Heart (tissue), 3 donors: ENCODE data around the genes DAPP1, EMCN and PPP3CA.

DNA sequence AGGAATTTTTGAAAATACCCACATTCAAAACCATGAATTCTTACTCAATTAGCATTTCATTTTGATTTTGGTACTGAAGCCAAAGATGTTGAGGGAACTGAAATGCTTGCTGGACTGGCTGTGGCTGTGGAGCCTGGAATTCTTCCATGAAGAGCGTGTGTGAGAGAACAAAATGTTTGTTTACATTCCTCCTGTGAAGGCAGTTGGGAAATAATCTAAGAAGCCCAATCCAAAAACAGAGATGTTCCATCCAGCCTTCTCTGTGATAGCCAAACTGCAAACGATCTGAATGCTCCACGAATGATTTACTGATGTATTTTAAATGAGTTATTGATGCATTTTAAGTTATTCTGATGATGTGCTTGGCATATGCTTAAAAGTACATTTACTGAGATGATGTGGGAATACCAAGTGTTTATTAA, 3.8 kb upstream of the ADH1B start:
- RAMPAGE, long total RNA, 2 experiments, result no peak in any of the 2 experiments

DNA sequence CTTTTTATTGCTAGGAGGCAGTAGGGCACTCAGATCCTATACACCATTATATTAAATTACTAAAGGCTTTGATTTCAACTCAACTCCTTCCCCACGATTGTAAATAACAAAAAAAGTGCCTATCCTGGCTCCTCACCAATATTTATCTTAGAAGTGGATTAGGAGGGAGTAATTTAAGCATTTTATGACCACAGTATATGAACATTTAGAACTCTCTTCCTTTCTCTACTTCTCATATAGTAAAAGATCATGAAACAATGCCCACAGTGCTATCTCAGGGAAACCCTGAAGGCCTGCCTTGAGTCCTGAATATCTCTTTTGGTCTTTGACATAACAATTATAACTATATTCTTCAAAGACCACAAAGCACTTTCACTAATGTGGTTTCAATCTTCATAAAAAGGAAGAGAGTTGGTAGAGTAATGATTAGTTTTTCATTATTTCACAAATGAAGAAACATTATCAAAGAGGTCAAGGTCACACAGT, 29.1 kb upstream of the ADH1C start:
- RAMPAGE, long total RNA, 2 experiments, result no peak in any of the 2 experiments

DNA sequence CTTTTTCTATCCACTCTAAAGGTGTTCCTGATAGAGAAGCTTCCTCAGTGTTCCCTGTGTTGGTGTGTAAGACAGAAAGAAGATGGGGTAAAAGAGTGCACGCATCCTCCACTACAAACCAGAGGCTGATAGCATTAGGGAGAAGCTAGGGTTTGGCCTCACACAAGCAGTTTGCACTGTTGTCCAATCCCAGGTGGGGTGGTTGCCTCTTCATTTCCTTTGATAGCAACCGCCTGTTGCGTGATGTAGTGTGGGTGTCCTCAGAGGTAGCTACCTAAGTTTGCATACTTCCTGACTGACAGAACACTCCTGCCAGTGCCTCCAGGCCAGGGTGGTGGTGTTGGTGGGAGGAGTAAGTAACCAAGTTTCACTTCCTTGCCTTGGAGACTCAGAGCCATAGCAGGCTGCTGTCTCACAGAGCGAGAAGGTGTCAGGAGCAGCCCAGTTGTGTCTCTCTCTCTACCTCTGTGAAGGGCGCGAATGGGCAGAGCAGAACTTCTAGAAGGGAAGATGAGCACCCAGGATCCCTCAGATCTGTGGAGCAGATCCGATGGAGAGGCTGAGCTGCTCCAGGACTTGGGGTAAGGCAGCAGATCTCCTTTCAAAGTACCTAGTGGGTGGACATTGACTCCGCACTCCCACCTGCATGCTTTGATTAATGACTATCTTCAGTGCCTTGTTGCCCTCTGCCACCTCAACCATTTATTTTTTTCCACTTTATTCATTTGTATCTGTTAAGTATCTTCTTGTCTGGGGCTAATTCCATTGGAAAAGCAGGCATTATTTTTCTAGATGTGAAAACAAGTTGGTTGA, at the start of gene DAPP1:
TSS of gene DAPP1 (plus strand) at position 394 of the 813 bp plus-strand sequence.
- RAMPAGE, long total RNA, 2 experiments, result no peak in any of the 2 experiments

- RAMPAGE, long total RNA, 2 experiments, result no peak in any of the 2 experiments
Measured at GRCh38 chr4:100184894-100185157, 5.4 kb downstream of the DDIT4L start.

GRCh38 chr4:100517638-100518594, at the start of gene EMCN:
Gene EMCN (minus strand): TSS chr4:100518022.
- RAMPAGE, long total RNA, 2 experiments, result start-site peak on the minus strand in 2 of 2 experiments, at chr4:100517922-100518060 at its widest, 459 to 3,639 reads per replicate

DNA sequence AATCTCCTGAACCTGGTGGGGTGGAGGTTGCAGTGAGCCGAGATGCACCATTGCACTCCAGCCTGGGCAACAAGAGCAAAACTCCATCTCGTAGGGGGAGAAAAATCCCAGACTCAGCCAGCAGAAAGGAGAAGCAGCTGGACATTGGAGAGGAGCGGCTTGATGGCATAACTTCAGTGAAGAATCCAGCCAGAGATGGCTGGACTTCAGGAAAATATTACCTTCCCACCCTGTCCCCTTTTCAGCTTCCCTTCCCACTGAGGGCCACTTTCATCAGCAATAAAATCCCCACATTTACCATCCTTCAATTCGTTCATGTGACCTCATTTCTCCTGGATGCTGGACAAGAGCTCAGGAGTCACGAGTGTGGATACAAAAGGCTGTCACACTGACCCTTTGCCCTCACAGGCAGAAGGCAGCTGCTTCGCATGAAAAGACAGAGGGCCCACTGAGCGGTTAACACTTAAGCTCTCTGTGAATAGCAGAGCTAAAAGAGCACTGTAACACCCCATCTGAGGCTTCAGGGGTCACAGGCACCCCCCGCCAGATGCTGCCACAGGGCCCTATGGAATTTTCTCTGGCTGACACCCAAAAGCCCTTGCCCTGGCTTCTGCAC, 361.1 kb downstream of the PPP3CA start:
- RAMPAGE, long total RNA, 2 experiments, result no peak in any of the 2 experiments

DNA sequence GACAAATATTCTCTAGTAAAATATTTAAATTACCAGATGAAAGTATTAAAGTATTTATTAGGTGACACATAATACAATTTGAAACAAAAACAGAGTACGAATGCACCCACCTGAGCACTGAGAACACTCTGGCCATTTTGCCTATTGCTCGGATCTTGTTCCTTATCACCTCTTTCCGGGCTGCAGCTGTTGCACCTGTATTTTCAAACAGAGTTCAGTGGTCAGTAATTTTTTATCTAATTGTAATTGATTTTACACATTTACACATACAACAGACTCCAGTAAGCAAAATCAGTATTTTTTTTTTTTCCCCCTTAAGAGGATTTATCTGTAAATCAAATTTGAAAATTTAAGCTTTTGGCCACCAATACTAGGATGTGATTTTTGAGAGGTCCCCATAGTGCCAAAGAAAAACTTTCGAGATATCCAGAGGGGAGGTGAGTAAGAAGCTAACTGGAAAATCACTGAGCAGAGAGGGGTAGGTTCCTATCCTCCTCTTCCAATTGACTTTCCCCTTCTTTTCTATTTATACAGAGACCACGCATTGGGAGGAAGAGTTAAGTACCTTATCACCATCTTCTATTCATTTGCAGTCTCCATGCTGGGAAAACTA, 306.8 kb downstream of the PPP3CA start:
- RAMPAGE, long total RNA, 2 experiments, result no peak in any of the 2 experiments

DNA sequence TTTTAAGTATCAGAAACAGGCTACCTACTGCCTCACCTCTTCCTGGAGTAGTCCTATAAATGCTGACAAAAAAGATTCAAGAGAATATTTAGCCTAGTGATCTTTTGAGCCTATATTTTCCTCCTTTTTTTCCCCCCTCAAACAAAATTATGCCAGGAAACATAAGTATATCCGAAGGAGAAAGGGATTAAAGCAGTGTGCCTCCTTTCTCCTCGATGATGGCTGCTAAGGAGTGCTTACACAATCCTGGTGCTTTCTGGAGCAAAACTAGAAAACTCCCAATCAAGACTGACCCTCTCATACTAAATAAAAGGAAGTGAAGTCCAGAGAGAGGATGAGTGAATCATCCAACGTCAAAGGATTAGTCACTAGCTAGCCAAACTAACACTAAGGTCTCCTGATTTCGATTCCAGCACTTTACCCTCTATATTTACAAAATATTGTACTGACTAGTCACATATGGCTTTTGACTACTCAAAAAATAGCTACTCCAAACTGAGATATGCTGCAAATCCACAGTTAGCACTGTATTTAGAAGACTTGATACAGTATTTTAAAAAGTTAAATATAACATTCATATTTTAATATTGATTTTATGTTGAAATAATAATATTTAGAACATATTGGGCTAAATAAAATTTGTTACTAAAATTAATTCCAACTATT, 146.7 kb downstream of the PPP3CA start:
- RAMPAGE, long total RNA, 2 experiments, result no peak in any of the 2 experiments

DNA sequence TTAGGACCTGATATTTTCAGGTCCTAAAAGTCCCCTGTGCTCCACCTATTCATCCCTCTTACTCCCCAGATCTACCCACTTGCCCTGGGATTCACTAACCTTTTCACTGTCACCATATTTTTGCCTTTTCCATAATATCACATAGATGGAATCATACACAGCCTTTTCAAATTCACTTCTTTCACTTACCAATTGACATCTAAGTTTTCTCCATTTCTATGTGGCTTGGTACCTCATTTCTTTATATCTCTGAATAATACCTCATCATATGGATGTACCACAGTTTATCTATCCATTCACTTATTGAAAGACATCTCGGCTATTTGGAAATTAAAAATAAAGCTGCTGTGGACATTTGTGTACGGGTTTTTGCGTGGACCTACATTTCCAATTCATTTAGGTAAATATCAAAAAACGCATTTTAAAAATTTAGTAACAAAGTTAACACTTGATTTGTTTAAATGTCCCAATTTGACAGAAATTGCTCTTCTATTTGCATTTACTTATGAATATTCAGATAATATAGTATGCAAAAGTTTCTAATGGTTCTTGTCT, 70.2 kb downstream of the PPP3CA start:
- RAMPAGE, long total RNA, 2 experiments, result no peak in any of the 2 experiments

DNA sequence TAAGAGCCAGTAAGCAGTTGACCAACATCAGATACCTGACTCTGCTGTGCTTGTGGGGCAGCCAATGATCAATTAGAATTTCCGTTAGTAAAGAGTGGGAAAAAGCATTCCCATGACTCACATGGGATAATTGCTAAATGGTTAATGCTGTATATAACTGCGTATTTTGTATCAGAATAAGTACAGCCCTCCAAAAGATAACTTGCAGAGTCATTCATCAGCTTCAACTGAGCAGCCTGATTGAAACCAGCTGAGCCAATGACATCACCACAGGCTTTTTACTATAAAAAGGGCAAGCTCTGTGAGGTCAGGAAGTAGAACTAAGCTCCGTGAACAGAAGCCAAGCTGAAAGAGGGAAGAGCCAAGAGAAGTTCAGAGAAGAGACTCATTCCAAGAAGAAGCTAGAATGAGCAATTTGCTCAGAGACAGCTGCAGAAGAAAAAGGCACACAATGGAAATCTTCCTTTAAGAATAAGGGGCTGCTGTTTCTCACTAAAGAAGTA, 67.9 kb downstream of the PPP3CA start:
- RAMPAGE, long total RNA, 2 experiments, result no peak in any of the 2 experiments

DNA sequence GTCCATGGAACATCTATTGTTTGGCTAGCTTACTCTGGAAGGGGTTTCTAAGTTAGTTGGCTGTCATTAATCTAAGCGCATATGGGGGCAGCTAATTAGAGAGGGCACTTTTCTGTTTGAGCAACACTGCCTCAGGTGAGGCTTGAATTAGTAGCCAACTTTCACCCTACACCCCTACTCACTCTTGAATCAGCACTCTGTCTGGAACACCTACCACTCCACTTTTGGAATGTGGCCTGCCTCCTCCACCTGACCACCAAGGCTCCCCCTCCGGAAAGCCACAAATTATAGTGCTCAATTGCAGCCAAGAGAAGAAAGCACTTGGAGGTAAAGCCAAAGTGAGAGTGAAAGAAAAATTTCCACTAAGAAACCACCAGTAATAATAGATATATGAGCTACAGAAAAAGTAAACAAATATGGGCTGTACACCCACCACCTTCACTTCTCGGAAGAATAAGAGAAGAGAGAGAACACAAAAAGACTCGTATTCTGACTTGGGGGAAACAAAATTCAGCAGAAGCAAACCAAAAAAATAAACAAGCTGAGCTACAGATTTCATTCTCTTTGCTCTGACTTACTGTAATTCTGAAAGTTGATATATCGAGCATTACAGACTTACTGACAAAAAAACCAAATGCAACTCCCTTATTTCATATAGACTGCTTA, 41.1 kb downstream of the PPP3CA start:
- RAMPAGE, long total RNA, 2 experiments, result no peak in any of the 2 experiments

DNA sequence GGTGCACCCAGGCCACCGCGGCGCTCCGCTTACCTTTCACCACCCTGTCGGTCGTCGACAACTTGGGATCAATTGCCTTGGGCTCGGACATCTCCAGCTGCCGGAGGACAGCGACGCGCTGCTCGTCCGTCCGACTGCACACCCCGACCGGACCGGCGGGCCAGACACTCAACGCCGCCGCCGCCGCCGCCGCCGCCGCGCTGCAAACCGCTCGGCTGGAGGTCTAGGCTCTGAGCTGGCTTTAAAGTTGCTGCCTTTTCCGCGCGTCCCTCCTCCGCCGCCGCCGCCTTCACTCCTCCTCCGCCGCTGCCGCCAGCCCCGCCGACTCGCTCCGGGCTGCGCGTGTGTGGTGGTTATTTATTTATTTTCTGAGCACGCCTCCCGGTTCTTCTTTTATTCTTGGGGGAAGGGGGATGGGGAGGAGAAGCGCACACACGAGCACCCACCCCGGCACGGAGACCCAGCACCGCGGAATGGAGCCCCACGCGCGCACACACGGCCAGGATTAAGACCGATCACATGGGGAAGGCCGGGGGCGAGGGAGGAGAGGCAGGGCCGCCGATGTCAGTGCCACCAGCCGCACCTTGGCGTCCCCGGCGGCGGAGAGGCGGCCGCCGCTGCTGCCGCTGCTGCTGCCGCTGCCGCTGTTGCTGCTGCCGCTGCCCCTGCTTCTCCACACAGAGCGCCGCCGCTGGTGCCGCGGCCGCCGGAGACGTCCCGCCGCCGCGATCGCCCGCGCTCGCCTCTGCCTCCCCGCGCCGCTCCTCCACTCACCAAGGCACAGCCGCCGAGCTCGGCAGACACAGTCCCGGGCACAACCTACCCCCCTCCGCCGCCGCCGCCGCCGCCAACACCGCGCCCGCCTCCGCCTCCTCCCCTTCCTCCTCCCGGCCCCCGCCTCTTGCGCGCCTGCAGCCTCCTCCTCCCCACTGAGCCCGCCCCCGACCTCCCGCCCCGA, at the start of gene PPP3CA:
TSS of gene PPP3CA (minus strand) at position 821 of the 958 bp plus-strand sequence.
- RAMPAGE, long total RNA, 2 experiments, result no peak in any of the 2 experiments

DNA sequence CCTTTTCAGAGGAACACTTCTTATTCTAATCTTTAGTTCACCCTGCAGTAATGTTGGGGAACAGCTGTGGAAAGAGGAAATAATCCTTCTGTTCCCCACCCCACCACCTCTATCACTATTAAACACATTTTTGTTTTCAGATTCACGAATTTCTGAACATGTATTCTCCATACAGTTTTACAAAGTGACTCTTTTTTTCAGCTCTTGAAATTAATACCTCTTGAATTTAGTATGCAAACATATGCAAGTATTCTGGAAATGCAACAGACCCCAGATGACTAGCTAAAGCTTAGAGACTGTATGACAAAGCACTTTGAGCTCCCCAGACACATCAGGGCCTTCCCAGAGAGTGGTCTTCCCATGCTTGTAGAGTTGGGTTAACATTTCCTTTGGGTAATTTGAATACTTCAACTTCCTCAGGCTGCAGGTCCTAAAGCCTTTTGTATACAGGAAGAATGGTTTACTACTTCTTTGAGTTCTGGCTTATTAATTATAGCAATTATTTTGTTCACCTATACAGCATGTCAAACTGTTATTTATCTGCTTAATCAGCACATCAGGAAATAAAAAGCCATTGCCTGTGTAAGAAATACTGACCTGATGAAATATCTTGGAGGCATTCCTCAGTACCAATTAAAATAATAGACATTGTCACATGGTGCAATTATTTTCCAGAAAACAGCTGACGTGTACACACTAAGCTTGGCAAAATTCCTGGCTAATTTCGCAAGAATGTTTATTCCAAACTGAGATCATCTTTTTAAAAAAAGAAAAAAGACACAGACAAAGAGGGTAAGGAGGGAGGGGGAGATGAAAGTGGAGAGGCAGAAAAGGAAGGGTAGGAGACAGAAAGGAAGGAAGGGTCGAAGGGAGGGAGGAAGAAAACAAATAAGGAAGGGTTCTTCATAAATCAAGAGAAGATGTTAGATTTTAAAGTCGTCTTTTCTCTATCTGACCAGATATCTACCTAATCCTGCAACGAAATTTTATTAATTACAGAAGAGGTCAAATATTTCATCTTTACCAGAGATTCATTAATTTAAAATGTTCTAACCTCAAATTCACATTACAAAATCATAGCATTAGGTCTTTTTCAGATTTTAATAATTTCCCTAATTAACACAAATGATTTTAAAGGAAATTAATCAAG, 62.0 kb upstream of the NFKB1 start:
- RAMPAGE, long total RNA, 2 experiments, result no peak in any of the 2 experiments

DNA sequence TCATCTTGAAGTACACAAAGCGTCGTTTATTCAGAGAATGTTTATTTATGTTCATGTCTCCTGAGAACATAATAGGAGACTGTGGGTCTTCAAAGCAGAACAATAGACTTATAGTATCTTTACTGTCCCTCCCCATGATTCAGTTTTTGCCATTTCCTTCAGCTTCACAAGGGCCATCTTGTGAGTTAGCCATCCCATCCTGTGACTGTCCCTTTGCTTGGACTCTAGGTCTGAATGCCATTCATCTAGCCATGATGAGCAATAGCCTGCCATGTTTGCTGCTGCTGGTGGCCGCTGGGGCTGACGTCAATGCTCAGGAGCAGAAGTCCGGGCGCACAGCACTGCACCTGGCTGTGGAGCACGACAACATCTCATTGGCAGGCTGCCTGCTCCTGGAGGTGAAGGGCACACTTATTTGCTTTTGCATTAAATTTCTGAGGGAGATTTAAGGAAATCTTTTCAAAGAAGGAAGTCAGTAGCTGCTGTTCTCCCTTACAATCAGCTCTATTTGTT, 105.8 kb downstream of the NFKB1 start:
- RAMPAGE, long total RNA, 2 experiments, result no peak in any of the 2 experiments

DNA sequence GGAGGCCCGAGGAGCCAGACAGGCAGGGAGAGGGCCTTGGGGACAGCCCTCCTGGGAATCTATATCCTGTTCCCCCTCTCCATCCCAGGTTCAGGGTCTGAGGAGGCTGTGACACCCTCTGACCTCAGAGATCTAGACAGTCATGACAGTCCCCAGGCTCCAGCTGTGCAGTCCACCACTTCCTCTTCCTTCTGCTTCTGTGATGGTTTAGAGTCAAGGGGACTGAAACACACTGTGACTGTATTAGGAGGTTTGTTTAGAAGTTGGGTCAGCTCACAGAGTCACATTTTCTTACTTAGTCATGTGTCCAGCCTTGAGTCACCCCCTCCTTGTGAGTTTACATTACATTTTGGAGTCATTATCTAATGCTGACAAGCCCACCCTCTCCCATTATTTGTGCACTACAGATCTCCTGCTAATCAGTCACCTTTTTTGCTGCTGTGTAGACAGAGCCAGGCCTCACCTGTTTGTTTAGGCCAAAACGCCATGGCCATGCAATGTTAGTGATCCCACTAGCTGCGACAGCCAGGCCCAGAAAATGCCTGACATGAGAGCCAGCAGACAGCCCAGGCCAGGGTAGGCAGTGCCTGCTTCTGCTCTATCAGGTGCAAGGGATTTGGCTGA, 26.0 kb downstream of the MANBA start:
- RAMPAGE, long total RNA, 2 experiments, result no peak in any of the 2 experiments

- RAMPAGE, long total RNA, 2 experiments, result no peak in any of the 2 experiments
Measured at GRCh38 chr4:102788965-102789874, 28.5 kb upstream of the MANBA start.

DNA sequence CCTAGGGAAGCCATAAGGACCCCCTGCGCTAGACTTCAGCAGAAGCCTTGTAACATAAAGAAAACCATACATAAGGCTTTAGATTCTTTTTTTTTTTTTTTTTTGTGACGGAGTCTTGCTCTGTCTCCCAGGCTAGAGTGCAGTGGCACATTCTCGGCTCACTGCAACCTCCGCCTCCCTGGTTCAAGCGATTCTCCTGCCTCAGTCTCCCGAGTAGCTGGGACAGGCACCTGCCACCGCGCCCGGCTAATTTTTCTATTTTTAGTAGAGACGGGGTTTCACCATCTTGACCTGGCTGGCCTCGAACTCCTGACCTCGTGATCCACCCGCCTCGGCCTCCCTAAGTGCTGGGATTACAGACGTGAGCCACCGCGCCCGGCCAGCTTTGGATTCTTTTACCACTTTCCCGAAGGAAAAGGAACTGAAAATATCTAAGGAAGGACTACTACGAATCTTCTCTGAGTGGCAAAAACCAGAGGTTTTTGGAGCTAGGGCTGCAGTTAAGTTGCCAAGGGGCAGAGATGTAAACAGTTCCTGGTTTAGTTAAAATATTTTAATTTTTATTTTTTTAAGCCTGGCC, 715 bp upstream of the CISD2 start:
- RAMPAGE, long total RNA, 2 experiments, result no peak in any of the 2 experiments

DNA sequence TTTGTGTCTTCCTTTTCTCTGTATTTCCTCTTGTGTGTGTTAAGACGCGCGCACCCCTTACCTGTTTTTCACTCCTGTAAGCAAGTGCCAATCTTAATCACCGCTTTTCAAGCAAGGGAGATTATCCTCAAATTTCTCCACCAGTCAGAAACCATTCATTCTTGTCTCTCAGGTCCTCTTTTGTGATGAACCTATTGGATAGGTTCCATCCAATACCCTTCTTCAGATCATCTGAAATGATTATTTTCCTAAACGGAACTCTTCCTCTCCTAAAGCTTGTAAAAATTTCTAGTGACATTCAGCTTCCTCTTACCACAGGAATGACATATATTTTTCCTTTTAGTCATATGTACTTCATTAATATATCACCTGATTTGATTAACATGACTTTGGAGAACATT, 526 bp upstream of the SLC9B2 start:
- RAMPAGE, long total RNA, 2 experiments, result no peak in any of the 2 experiments

- RAMPAGE, long total RNA, 2 experiments, result no peak in any of the 2 experiments
Measured at GRCh38 chr4:103403618-103404056, 205.5 kb upstream of the CENPE start.

- RAMPAGE, long total RNA, 2 experiments, result no peak in any of the 2 experiments
Measured at GRCh38 chr4:104418245-104418702, 76.4 kb downstream of the CXXC4 start.